Measurements from ENCODE around the gene PTGES3.

DNA sequence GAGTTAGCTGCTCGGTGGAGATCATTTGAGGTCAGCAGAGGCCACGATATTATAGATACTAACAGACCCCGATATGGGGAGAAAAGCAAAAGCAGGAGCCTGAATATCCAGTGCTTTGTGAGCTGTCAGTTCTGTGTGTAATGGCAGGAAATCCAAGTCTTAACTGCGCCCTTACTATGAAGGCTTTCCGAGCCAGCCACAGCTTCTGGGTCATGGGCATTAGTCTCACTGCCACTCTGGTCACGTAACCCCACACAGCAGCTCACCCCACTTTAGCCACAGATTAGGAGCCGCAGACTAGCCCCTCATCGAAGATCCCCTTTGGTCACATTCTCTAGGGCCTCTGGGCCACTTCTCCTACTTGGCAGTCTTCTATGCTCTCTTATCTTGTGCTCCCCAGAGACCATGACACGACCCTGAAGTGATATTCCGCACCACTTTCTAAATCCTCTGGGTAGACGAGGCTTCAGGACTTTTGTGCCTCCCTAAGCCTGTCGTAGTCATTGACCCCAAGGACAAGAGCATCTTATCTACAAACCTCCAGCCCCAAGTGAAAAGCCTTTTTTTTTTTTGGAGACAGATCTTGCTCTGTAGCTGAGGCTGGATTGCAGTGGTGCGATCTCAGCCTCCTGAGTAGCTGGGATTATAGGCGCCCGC lies 837 bp upstream of the CS start:
- PRO-cap, 10 experiments: no peak in any of the 10 experiments

GRCh38 chr12:56468780-56469636 lies 630 bp downstream of the SPRYD4 start:
- PRO-cap, 10 experiments: peak in 4 of 10 experiments; most common plus-strand start chr12:56469249 (in 2); most common minus-strand start chr12:56469218 (in 3)

DNA sequence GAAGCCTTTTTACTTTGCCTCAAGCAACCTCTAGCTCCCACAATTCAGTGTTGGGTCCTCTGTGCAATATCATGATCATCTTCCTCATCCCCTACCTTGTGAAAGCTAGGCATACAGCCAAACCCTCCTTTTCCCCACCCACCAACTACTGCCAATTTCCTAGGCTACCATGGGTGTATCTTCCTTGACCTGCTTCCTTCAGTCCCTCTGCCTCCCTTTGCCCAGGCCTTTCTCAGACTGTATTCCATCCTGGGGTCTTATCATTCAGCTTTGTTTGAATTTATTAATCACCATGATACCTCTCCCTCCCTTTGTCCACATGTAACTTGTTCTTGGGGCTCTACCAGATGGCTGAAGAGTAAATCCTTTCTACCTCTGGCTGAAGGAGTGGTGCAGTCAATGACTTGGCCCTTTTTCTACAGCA lies 1.3 kb downstream of the SPRYD4 start:
- PRO-cap, 10 experiments: no peak in any of the 10 experiments

GRCh38 chr12:56594429-56595066 lies 35.6 kb downstream of the BAZ2A start:
- PRO-cap, 10 experiments: no peak in any of the 10 experiments

- PRO-cap, 10 experiments: no peak in any of the 10 experiments
Observed at GRCh38 chr12:56632819-56633194, 2.7 kb upstream of the BAZ2A start.

DNA sequence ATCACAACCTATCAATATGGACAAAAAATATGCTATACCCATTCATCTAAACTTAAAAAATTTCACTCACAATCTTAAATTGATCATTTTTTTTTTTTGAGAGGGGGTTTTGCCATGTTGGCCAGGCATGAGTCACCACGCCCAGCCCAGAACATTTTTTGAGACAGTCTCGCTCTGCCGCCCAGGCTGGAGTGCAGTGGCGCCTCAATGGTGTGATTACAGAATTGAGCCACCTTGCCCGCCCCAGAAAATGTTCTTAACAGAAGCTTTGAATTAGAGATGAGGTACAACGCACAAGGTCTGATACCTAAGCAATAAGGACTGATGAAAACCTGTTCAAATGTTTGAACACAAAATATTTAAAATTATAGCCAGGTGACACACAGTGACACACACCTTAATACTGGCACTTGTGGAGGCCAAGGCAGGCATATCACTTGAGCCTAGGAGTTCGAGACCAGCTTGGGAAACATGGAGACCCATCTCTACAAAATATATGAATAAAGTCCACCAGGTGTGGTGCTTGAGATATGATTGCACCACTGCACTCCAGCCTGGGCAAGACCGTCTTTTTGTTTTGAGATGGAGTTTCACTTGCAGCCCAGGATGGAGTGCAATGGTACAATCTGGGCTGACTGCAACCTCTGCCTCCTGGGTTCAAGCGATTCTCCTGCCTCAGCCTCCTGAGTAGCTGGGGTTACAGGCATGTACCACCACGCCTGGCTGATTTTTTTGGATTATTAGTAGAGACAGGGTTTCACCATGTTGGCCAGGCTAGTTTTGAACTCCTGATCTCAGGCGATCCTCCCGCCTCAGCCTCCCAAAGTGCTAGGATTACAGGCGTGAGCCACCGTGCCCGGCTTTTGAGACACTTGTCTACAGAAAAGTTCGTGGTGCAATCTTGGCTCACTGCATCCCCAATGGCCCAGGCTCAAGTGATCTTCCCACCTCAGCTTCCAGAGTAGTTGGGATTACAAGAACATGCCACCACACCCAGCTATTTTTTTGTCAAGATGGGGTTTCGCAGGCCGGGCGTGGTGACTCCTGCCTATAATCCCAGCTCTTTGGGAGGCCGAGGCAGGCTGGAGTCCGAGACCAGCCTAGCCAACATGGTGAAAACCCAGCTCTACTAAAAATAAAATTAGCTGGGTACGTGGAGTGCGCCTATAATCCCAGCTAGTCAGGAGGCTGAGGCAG lies 16.2 kb upstream of the ATP5F1B start:
- PRO-cap, 10 experiments: peak in 1 of 10 experiments; most common minus-strand start position 153 of the sequence (in 1)

- PRO-cap, 10 experiments: peak in 10 of 10 experiments; most common plus-strand start chr12:56688070 (in 4); most common minus-strand start chr12:56688251 (in 5)
Observed at GRCh38 chr12:56687713-56688419, at the start of gene PTGES3. Gene PTGES3, minus strand, starts transcription at chr12:56688284.

DNA sequence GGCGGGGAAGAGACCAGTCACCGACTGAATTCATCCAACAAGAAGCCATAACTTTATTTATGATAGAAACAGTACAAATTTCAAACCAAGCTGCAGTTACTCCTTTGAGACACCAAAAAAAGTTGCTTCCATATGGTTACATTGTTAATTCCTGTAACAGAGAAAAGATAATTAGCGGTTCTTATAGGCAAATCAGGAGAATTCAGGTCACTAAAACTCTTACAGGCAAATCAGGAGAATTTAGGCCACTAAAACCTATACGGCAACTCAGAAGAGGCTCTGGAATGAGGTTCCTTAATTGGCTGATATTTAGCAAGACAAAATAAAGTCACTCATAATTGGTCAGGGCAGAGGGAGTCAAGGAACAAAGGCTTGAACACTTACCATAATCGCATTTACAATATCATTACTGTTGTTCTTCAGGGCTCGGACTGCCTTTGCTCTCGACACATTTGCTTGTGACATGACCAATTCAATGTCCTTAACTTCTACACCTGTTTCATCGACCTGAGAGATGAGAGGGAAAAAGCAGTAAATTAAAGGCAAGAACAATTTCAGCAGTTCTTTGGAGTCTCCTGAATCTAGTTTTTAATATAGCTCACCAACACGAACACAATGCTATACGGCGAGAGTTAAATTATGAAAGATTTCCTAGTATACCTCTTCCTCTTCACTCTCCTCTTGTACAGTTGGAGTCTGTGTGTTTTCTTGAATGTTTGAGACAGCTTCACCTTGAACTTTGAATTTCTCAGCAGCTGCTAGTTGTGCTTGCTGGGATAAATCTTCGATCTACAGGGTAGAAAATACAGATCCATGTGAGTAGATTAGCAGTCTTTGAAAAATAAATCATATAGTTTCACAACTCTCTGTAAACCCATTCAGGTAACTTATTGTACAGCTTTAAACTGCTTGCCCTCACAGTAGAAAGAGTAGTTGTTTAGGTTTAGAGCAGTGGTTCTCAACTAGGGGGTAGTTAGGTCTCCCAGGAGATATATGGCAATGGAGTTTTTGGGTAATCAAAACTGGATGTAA lies 12.4 kb downstream of the NACA start:
- PRO-cap, 10 experiments: no peak in any of the 10 experiments

DNA sequence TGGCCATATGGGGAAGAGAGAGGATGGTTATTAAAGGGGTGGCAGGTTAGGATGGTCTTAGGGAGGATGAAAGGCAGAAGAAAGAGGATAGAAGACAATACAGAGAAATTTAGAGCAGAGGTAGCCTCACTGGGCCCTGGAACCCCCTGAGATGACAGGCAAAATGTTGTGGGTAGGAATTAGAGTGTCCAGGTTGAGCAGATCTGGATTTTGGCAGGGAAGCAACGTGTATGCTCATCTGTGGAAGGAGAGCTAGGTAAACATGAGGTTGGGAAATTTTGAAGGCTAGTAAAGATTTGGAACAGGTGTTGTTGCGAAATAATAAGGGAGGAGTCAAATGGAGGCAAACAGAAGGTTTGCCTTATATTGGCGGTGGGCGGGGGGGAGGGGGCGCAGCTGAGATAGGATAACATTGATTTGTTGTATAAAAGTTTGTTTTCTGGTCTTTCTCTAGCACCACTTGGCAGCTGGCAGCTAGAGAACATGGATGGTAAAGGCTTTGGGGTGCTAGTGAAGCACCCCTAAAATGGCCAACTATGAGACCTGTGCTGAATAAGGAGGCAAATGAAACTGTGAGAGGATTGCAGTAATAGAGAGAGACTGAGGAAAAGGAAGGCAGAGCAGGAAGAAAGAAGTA lies 5.4 kb downstream of the HSD17B6 start:
- PRO-cap, 10 experiments: no peak in any of the 10 experiments

GRCh38 chr12:56877032-56877531 lies 57.1 kb downstream of the SDR9C7 start:
- PRO-cap, 10 experiments: no peak in any of the 10 experiments

- PRO-cap, 10 experiments: peak in 2 of 10 experiments; most common plus-strand start chr12:56932576 (in 2)
Observed at GRCh38 chr12:56932285-56932765, 1.9 kb downstream of the SDR9C7 start.

- PRO-cap, 10 experiments: no peak in any of the 10 experiments
Observed at GRCh38 chr12:56941630-56942177, 7.5 kb upstream of the SDR9C7 start.

- PRO-cap, 10 experiments: no peak in any of the 10 experiments
Observed at GRCh38 chr12:57031055-57031353, 14.7 kb upstream of the TAC3 start.

DNA sequence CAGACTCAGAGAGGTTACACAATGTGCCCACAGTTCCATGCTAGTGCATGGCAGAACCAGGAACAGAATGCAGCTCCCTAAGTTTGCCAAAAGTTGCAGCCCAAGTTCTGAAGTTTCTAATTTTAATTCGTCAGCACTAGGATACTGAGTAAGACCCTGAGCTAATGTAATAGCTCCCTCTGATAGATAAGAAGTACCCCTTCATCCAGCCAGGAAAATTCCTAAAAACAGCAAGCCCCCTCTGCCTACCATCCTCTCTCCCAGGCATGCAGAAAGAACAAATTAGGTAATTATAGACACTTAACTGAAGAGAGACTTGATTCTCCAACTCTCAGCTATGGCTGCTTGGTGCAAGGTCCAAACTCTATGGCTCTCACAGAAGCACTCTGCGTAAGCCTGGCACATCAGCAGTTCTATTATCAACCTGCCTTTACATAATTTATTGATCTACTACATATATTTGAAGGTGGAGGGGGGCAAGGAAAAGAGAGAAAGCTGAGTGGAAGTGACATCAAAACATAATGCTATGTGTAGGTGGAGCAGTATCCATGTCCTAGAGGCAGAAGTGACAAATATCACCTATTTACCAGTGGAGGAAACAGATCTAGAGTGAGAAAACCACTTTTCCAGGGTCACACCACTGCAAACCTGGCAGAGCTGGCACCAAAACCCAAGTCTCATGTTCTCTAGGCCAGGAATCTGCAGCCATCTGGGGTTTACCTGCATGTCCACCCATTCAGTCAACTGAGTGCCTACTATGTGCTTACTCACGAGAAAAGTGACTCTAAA lies 1.1 kb upstream of the MYO1A start:
- PRO-cap, 10 experiments: no peak in any of the 10 experiments

DNA sequence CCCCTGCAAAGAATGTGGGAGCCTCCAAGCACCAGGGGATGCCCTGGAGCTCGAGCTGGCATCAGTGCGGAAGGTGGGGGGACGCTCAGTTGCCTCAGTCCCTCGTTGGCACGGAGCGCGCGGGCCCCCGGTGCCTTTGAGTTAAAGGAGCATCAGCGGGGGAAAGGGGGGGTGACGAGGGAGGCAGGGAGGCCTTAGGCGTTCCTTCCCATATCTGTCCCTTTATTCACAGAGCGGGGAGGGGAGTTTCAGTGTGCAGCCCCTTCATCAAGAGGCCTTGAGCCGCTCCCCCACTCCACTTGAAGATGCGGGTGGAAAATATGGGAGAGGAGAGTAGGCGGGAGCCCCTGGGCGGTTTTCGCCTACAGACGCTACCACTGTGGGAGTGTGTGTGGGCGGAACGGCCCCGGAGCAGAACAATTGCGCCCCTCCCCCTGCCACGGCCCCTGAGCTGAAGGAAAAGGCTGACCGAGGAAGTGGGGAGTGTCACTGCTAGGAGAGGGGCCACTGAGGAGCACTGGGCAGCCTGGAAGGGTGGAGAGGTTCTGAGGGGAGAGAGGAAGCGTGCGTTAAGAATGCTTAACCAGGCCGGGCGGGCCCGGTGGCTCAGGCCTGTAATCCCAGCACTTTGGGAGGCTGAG lies 820 bp downstream of the NAB2 start:
- PRO-cap, 10 experiments: peak in 9 of 10 experiments; most common plus-strand start position 486 of the sequence (in 9); most common minus-strand start position 307 of the sequence (in 6)

- PRO-cap, 10 experiments: no peak in any of the 10 experiments
Observed at GRCh38 chr12:57104709-57105093, 6.5 kb downstream of the STAT6 start.

DNA sequence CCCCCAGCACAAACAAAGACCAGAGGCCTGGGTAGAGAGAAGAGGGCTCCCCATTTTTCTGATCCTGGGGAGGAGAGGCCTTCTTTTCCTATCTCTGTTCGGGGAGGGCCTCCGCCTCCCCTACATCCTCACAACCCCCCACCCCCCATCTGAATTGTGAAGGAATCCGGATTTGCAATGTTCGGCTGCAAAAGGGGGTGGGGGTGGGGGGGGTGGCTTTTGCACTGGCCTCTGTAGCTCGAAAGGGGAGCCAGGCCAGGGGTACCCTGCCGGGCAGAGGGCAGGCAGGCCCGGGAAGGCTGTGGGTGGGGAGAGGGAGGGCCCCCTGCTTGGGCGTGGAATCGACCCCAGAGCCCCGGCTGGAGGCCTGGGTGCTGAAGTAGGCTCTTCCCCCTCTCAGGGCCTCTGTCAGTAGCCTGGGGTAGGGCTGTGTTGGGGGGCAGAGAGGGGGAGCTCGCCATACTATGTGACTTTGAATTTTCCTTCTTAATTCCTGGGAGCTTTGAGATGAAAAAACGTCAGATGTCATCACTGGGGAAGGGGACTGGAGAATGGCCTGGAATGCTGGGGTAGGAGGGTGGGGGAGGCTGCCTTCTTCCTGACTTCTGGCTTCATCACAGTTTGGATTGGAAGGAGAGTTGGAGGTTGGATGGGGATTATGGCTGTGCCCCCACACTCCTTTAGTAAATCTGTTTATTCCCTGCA lies 1.1 kb downstream of the LRP1 start:
- PRO-cap, 10 experiments: no peak in any of the 10 experiments

- PRO-cap, 10 experiments: no peak in any of the 10 experiments
Observed at GRCh38 chr12:57142029-57142638, 13.9 kb downstream of the LRP1 start.

DNA sequence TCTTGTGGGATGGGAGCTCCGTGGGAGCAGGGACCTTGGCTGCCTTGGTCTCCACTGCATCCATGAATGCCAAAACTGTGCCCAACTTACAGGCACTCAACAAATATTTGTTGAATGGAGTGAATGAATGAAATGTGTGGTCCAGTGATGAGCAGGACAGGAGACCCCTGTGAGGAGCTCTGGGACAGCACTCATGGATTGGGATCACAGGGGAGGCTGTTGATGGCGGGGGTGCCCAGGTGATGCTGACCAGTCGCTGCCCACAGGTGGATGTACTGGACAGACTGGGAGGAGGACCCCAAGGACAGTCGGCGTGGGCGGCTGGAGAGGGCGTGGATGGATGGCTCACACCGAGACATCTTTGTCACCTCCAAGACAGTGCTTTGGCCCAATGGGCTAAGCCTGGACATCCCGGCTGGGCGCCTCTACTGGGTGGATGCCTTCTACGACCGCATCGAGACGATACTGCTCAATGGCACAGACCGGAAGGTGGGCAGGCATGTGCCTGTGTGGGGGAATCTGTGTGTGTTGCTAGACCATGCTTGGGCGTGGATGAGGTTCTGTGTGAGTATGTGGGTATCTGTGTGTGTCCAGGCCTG lies 32.4 kb downstream of the LRP1 start:
- PRO-cap, 10 experiments: no peak in any of the 10 experiments

GRCh38 chr12:57190724-57191190 lies 25.8 kb upstream of the NXPH4 start:
- PRO-cap, 10 experiments: no peak in any of the 10 experiments